PC-3 (cell line): ENCODE measurements around the gene MYL10.

DNA sequence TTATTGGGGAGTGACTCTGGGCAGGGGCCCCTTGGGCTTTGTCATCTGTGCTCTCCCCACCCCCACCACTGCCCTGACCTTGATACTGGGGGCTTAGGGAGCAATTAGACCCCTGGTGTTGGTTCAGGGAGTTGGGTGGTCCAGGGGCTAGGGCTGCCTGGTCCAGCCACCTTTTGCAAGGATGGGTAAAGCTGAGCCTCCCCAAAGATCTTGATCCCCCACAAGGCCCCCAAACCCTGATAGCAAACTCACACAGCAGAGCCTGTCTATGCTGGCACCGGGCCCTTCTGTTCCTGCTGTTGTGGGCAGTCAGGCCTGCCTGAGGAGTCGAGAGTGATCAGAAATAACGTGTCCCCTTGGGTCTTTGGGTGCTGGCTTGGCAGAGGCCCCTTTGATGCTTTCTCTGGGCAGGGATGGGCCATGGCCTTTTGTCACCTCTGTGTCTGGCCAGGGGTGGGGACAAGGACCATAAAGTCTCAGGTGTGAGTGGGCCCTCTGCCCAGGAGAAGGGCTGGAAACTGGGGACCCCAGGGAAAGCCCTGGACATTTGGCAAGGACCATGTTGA, 739 bp upstream of the MUC12 start:
- RAMPAGE, long total RNA, result no peak

DNA sequence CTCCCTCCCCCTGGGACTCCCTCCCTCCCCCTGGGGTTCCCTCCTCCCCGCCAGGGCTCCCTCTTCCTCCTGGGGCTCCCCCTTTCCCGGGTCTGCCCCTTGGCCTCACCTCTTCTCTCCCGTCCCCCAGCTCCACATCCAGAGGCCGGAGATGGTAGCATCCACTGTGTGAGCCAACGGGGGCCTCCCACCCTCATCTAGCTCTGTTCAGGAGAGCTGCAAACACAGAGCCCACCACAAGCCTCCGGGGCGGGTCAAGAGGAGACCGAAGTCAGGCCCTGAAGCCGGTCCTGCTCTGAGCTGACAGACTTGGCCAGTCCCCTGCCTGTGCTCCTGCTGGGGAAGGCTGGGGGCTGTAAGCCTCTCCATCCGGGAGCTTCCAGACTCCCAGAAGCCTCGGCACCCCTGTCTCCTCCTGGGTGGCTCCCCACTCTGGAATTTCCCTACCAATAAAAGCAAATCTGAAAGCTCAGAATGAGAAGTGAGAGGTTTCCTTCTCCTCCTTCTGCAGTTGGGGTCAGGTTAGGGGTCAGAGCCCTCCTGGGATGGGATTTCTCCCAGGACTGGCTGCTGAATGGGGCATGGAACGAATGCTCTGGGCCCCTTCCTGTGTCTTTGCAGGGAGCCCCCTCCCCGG, 1.3 kb upstream of the MUC17 start:
- RAMPAGE, long total RNA, result no peak

GRCh38 chr7:101128130-101128849, 1.4 kb downstream of the SERPINE1 start:
- RAMPAGE, long total RNA, result no peak

DNA sequence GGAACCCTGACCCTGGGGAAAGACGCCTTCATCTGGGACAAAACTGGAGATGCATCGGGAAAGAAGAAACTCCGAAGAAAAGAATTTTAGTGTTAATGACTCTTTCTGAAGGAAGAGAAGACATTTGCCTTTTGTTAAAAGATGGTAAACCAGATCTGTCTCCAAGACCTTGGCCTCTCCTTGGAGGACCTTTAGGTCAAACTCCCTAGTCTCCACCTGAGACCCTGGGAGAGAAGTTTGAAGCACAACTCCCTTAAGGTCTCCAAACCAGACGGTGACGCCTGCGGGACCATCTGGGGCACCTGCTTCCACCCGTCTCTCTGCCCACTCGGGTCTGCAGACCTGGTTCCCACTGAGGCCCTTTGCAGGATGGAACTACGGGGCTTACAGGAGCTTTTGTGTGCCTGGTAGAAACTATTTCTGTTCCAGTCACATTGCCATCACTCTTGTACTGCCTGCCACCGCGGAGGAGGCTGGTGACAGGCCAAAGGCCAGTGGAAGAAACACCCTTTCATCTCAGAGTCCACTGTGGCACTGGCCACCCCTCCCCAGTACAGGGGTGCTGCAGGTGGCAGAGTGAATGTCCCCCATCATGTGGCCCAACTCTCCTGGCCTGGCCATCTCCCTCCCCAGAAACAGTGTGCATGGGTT, 10.7 kb downstream of the SERPINE1 start:
- RAMPAGE, long total RNA, result no peak

- RAMPAGE, long total RNA, result no peak
These were observed 1.1 kb downstream of the NAT16 start for GRCh38 chr7:101178944-101179418.

- RAMPAGE, long total RNA, result no peak
These were observed 3.7 kb downstream of the CLDN15 start for GRCh38 chr7:101233855-101234335.

- RAMPAGE, long total RNA, result no peak
These were observed 595 bp downstream of the CLDN15 start for GRCh38 chr7:101236883-101237531.

- RAMPAGE, long total RNA, result no peak
These were observed 3.0 kb upstream of the CLDN15 start for GRCh38 chr7:101240237-101241407.

DNA sequence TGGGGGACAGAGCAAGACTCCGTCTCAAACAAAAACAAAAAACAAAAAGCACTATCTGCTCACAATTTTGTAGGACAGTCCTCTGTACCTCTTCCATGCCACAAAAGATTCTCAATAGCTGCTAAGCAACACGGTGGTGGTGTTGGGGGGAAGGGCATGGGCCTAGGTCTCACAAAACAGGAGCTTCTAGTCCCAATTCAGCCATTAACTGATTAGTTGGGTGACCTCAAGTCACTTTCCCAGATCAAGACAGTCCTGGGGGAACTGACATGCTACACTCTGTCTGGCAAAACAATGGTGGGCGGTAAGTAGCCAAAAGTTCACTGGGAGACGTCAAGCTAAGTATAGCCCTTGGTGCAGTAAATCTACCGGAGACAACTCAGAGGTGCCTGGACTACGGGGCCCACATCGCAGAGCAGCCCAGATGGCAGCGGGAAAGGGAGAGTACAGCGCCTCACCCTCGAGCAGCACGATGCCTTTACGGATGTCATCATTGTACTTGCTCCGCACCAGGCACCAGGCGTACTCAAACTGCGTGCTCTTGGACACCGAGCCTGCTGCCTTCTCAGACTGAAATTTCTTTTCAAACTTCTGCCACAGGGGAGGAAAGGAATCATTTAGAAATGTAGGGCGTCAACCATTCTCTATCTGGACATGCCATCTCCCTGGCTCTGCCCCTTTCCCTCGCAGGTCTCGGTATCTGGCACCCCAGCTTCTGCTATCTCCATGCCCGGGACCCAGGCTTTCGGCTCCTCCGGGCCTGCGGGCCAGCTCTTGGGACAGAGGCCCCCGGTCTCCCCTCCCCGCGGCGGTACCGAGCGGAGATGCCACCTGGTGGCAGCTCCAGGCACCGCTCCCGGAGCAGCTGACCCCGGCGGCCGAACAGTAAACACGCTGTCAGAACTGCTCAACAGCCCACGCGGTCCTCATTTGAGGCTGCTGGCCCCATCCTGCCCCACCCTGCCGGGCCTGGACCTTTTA, 1.0 kb downstream of the FIS1 start:
- RAMPAGE, long total RNA, result no peak

GRCh38 chr7:101286604-101287501, 34.8 kb downstream of the IFT22 start:
- RAMPAGE, long total RNA, result no peak

GRCh38 chr7:101299881-101300653, 21.5 kb downstream of the IFT22 start:
- RAMPAGE, long total RNA, result no peak

DNA sequence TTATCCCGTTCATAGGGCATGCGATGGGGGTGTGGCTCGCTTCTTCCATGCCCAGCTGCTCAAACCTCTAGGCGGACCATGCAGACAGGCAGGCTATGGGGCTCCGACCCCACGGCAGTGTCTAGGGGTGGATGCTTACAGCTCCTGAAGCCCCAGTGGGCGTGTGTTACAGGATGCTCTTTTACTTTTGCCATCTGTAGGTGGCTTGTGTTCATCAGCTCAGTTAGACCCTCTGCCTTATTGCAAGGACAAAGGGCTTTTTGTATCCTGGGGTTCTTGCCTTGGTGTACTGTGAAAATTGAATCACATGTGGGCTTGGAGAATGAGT, at the start of gene MYL10:
TSS of gene MYL10 (minus strand) at position 99 of the 328 bp plus-strand sequence.
- RAMPAGE, long total RNA, result no peak

DNA sequence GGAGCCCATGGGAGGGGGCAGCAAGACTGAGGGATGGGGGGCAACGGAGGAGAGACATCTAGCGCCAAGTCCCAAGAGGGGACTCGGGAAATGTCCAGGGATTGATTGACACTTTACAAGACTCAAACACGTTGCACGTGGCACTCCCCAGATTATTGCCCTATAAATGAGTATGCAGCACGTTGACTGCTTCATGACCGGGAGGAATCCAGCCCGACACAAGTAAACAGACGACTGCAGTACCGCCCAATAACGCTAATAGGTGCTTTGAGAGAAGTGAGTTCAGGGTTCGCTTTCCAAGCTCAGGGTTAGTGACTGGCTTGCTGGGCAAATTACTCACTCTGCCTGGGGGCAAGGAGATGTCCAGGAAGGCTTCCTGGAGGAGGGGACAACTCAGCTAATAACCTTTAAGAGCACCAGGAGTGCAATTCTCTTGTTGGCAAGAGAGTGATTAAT, 73.3 kb upstream of the MYL10 start:
- RAMPAGE, long total RNA, result no peak

DNA sequence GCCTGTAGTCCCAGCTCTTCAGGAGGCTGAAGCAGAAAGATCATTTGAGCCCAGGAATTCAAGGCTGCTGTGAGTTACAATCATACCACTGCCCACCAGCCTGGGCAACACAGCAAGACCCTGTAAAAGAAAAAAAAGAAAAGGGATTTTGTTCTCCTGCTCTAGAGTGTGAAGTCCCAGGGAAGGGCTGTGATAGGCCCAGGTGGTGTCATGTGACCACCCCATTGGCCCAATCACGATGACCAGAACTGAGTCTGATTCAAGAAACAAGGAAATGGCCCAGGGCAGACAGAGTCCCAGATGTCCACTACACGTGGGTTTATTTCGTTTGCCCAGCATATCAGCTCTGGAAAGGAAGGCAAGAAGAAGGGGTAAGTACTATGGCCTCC, 81.4 kb upstream of the CUX1 start:
- RAMPAGE, long total RNA, result no peak

DNA sequence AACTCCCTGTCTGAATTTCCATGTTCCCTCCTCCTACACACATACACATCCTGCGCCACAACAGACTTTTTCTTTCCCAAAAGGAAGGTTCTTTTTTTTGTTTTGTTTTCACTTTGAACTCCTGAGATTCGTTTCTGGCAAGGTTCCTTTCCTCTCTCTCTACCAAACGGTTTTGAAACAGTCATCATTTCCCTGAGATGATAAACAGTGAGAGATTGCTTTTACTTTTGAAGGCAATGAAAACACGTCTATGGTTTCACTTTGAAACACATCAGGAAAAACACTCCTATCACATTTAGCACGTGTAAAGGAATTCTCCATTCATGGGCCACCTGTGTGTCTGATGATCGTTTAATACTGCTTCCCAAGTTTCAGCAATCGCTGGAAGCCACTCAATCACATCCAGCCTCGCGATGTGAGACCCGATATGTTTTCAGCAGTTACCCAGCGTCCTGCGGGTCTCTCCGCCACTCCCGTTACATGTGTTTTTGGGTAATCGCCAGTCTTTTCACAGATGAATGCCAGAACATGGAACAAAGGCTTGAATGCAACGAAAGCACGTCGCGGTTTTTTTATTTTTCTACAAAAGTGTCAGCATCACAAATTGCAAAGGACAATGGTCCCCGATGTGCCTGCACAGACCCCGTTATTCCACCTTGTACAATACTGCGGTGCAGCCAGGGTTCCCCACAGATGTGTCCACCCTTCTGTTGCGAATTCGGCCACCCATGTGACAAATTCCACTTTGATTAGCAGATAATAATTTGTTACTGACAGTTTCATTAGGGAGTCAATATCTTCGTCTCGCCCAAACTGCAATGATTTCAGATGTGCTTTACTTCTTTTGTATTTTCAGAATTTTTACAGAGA, 62.7 kb upstream of the CUX1 start:
- RAMPAGE, long total RNA, result no peak

- RAMPAGE, long total RNA, result no peak
These were observed 43.3 kb downstream of the CUX1 start for GRCh38 chr7:101860684-101861200.

- RAMPAGE, long total RNA, result no peak
These were observed 45.0 kb downstream of the CUX1 start for GRCh38 chr7:101862241-101863043.

DNA sequence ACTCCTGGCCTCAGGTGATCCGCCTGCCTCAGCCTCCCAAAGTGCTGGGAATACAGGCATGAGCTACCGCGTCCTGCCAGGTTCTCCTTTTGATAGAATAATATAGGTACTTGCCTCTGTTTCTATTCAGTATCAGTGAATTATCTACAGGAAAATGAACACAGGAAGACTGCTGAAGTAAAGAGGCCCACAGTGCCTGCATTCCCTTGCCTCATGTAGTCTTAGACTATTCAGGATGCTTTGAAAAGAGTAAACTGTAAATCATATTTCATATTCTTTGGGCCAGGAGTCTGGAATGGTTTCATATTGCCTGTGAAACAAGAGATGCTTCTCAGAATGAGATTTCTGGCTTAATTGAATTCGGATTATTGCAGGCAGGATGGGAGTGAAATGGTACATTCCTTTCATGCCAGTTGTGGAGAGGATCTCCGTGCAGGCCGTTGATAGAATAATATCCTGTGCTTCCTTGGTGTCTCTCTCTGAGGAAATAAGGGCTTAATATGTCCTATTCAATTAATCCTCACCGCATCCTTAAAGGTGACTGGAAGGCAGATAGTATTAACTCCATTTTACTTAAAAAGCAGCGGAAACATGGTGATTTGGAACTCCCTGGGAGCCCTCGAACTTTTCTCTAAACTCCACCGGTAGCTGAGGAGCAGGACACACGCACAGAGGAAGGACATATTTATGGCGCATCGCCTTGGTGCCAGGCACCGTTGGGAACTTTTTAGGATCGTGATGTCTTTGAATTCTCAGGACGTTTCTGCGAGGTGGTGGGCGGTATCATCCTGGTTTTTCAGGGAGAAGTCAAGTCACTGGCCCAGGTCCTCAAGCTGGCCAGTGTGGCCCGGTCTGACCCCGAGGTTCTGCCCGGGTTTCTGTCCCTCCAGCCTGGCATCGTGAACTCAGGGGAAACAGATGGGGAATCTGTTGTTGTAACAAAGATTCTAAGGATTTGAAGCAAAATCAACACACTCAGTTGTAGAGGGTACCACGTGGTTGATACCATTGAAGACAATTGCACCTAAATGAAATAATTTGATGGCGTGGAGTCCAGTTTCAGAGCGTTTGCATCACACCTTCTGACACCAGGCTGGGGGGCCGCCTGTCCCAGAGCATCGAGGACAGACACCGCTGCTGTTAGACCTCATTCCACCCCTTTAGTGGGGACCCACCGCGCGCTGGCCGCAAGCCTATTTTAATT, 56.8 kb downstream of the CUX1 start:
- RAMPAGE, long total RNA, result no peak

DNA sequence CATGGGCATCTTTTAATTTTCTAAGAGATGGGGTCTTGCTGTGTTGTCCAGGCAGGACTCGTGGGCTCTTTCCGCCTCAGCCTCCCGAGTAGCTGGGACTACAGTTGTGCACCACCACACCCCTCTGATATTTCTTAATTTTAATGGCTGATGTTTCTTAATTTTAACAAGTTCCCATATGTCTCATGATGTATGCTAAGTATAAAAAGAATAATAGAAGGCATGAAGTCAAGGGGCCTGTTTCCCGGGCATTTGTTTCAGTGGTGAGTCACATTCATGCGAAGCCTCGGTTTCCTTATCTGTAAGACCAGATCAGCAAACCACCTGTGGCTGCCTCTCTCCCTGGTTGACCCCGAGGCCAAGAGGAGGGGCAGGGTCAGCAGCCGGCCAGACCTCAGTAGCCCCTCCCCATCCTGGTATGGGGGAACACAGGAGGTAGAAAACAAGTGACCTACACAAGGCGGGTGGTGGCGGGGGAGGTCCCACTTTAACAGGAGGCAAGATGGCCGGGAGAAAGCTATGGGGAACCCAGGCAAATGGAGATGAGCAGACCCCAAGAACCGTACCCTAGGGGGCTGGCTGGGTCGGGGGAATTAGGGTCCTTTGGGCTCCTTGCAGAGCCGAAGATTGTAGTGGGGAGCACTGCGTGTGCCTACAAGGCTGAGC, 85.5 kb downstream of the CUX1 start:
- RAMPAGE, long total RNA, result no peak

DNA sequence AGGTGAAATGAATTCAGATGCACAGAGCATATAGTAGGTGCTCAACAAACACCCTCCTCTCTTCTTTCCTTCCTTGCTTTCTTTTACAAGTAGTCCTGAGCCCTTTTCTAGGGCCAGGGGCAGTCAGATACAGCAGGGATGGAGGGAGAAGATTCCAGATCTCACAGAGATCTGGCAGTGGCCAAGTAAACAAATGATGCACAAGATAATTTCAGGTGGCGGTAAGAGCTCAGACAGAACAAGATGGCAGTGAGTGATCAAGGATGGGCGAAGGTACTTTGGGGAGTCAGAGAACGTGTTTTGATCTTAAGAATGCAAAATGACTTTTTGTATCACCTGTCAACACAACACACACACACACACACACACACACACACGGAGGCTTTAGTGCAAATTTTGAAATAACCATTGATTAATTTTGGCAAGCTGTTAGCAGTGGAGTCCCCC, 109.4 kb downstream of the CUX1 start:
- RAMPAGE, long total RNA, result no peak